ENCODE measurements around the gene TK1.

GRCh38 chr17:77527292-77527974 lies 246.1 kb downstream of the SEPTIN9 start:
- PRO-cap = no peak

DNA sequence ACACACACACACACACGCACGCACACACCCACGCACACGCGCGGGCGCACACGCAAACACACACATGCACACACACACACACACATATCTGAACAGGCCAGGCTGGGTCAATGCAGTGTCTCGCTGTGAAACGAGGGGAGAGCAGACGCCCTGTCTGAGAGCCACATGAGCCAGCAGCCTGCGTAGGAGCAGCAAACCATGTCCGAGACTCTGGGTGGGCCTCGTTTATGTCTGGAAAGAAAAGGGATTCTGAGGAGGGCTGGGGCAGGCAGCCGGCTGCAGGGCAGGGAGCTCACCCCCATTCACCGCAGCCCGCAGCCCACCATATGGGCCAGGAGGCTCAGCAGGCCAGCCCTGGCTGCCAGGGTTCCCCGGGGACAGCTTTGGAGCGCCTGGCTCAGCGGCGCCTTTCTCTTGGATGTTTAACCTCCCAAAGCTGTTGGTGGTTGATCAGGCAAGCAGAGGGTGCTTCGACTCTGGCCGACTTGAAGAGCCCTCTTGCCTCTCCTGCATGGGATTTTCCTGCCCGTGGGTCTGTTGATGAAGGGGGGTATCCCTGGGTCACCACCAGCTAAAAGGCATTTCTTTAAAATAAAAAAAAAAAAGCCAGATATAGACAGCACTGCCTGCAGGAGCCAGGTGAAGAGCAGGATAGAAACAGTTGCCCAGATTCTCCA lies 93.2 kb upstream of the TNRC6C start:
- PRO-cap = no peak

DNA sequence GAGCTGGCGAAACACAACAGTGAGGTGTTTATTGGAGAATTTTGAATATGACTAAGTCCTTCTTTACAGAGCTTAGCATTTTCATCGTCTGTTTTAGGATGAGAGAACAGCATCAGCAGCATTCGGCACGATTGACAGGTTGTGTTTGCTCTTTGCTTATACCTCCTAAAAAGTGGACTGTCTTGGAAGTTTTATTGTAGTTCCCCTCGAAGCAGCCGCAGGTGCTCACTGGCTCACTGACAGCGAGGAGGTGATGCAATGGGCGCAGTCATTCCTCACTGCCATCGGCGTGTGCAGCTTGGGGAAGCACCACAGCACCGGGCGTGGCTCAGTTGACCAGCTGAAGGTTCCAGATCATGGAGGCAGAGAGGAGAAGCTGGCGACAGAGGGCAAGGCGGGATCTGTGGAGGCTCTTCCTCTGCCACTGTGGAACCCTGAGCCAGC lies 72.2 kb upstream of the TNRC6C start:
- PRO-cap = no peak

GRCh38 chr17:77887361-77888332 lies 70.9 kb upstream of the TNRC6C start:
- PRO-cap = bidirectional peak, plus-strand start at chr17:77887842, minus-strand start at chr17:77887768

GRCh38 chr17:77995070-77995534 lies 36.6 kb downstream of the TNRC6C start:
- PRO-cap = unidirectional peak, plus-strand start at chr17:77995278

GRCh38 chr17:78131230-78131465 lies 577 bp downstream of the TMC8 start:
- PRO-cap = no peak

- PRO-cap = bidirectional peak, plus-strand start at chr17:78186764, minus-strand start at chr17:78186539; bidirectional peak, plus-strand start at chr17:78187362, minus-strand start at chr17:78187051
Measured at GRCh38 chr17:78186639-78187726, at the start of gene TK1. TSS of gene TK1 (minus strand) at chr17:78187052.

DNA sequence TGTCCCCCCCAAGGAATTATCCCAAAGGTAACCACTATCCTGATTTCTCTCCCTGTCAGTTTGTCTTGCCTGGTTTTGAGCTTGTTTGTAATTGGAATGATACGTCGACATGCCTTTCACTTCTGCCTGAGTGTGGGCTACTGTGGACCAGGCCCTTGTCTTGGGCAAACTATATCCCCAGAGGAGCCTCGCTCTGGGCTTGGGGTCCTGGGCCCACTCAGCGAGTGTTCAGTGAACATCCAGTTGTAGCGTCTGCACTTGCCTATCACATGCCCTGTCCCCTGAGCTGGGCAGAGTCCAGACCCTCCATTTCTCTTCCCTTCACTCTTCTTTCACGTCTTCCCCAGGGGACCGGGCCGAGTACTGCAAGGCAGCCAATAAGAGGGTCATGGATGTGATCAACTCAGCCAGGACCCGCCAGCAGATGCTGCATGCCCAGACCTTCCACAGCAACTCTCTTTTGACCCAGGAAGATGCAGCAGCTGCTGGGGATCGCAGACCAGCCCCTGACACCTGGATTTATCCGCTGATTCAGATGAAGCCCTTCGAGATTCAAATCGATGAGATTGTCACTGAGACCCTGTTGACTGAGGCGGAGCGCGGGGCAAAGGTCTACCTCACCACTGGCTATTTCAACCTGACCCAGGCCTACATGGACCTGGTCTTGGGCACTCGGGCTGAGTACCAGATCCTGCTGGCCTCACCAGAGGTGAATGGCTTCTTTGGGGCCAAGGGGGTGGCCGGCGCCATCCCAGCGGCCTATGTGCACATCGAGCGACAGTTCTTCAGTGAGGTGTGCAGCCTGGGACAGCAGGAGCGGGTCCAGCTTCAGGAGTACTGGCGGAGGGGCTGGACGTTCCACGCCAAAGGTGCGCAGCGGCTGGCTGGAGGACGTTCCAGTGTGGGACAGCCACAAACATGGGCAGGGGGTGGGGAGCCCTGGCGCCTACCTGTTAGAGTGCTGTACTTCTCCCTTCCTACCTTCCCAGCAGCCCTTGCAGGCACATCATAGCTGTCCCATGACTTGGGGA lies 25.1 kb downstream of the PGS1 start:
- PRO-cap = no peak

GRCh38 chr17:78411960-78412480 lies 33.6 kb downstream of the PGS1 start:
- PRO-cap = no peak

- PRO-cap = bidirectional peak, plus-strand start at chr17:78417237, minus-strand start at chr17:78416965
Measured at GRCh38 chr17:78416732-78417374, 38.4 kb downstream of the PGS1 start.

GRCh38 chr17:78596772-78597238 lies 19.6 kb upstream of the DNAH17 start:
- PRO-cap = no peak

DNA sequence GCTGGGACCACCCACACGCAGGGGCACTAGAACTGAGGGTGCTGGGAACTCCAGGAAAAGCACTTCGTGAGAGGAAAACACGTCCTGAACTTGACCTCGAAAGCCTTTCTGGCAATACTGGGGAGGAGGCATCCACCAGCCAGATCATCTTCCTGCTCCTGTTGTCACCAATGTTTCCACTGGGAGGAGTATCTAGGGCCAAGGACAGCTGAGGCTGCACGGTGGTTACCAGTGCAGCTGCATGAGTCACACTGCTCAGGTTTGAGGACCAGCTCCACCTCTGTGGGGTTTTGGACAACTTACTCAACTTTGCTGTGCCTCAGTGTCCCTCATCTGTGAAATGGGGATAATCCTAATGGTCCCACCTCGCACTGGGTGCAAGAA lies 100.4 kb upstream of the DNAH17 start:
- PRO-cap = no peak

GRCh38 chr17:78678148-78678915 lies 101.1 kb upstream of the DNAH17 start:
- PRO-cap = no peak

GRCh38 chr17:78761714-78762073 lies 20.4 kb downstream of the CYTH1 start:
- PRO-cap = no peak

DNA sequence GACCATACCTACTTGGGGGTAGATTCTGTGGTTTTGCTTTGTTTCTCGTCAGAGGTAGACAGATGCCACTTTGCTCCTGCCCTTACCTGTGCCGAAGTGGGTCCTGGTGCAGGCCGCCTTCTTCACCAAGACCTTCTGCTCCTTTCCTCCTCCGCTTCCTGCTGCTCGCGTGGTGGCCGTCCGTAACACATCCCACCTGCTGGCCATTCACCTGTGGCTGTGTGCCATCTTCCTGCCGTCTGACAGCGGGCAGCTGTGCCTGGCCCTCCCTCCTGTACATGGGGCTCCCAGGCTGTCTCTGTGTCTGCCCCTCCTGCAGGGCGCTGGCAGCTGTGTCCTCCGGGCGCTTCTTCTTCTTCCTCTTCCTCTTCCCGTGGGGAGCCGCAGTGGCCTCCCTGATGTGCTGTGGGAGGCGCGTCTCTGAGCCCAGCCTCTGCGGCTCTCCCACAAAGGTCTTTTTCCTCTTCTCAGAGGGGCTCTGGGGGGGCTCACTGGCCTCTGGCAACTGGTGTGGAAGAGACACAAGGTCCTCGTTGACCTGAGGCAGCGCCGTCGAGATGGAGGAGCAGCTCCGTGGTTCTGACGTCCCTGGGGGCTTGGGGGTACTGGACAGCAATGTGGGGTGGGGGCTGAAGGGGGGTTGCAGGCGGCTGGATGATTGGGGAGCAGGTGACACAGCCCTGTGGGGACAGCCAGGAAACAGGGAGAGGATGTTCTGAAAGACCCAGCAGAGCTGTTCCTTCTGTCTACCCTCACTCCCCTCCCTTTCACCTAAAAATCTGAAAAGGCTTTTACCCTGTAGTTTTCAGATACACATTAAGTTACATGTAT lies 21.4 kb upstream of the CYTH1 start:
- PRO-cap = no peak

DNA sequence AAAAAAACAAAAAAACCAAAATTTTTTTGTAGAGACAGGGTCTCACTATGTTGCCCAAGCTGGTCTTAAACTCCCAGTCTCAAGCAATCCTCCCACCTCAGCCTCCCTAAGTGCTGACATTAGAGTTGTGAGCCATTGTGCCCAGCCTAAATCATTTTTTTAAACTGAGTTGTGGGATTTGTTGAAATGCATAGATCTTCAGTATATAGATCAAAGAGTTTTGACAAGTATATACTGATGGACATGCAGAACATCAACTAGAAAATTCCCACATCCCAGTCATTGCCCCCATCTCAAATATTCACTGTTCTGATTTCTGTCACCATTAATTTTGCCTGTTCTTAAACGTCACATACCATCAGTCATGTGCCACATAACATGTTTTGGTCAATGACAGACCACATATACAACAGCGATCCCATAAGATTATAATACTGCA lies 24.0 kb downstream of the USP36 start:
- PRO-cap = no peak

GRCh38 chr17:78818096-78818485 lies 22.5 kb downstream of the USP36 start:
- PRO-cap = no peak

DNA sequence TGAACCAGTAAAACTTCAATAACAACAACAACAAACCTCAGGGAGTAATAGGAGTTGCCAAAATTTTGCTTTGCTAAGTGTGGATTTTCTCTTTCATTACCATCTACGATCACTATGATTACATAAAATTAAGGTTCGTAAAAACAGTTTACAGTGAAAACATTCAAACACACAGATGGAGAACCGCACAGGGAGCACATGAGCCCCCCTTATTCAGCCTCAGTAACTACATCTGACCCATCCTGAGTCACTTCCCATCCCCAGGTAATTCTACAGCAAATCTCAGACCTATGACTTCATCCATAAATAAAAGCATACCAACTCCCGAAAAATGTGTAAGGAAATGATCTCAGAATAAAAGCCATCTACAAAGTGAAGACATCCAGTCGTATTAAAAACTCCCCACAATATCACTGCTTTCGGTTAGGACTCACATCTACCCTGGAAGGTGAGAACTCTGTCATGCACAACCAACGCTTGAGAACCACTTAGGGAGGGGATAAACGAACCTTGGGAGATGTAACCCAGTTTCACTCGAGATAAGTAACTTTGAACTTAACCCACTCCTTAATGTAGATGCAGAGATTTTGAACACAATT lies 1.4 kb downstream of the USP36 start:
- PRO-cap = no peak

GRCh38 chr17:78879503-78880322 lies 23.3 kb downstream of the CEP295NL start:
- PRO-cap = bidirectional peak, plus-strand start at chr17:78880021, minus-strand start at chr17:78879818

- PRO-cap = no peak
Measured at GRCh38 chr17:78920045-78921362, 4.7 kb downstream of the TIMP2 start.

Data from left ventricle myocardium (tissue), 1 donor.